Omental fat pad (tissue), 4 donors: ENCODE measurements around a stretch of chr1.

- PRO-cap = no peak
- RAMPAGE, long total RNA, 4 experiments = no peak in any of the 4 experiments
Measured at GRCh38 chr1:206508396-206509086, 1.2 kb downstream of the RASSF5 start.

- PRO-cap = no peak
- RAMPAGE, long total RNA, 4 experiments = no peak in any of the 4 experiments
Measured at GRCh38 chr1:206560075-206560417, 52.2 kb downstream of the EIF2D start.

- PRO-cap = no peak
- RAMPAGE, long total RNA, 4 experiments = no peak in any of the 4 experiments
Measured at GRCh38 chr1:206574997-206575924, 37.0 kb downstream of the EIF2D start.

DNA sequence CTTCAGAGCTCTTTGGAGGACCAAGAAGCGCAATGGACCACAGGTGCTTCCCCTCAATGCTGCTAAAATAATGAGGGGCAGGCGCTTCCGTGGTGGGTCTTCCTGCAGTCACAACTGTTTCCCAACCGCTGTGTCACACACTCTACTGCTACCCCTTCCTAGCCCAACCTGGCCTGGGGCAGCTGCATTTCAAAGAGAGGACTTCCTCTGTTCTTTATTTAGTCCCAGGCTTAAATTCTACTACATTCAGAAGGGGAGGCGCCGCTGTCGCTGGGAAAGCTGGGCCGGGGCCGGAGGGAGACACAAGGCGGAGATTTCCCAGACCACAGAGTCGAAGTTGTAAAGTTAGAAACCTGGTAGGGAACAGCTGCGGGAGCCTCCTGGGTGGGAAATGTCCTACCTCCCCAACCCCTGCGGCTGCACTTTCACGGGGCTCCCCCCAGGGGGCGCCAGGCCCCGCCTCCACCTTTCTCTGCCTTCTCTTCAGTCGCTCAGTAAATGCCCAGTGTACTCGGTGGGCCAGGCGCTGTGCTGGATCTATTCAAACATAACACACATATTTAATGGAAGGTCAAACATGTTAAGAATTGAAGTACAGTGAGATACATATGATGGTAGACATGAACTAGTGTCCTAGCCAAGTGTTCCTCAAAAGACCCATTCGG lies 23.0 kb downstream of the DYRK3 start:
- PRO-cap = no peak
- RAMPAGE, long total RNA, 4 experiments = no peak in any of the 4 experiments

GRCh38 chr1:206687236-206687470 lies 2.4 kb downstream of the MAPKAPK2 start:
- PRO-cap = no peak
- RAMPAGE, long total RNA, 4 experiments = no peak in any of the 4 experiments

GRCh38 chr1:206691490-206692209 lies 6.9 kb downstream of the MAPKAPK2 start:
- PRO-cap = no peak
- RAMPAGE, long total RNA, 4 experiments = no peak in any of the 4 experiments

GRCh38 chr1:206722875-206723369 lies 38.2 kb downstream of the MAPKAPK2 start:
- PRO-cap = no peak
- RAMPAGE, long total RNA, 4 experiments = no peak in any of the 4 experiments

DNA sequence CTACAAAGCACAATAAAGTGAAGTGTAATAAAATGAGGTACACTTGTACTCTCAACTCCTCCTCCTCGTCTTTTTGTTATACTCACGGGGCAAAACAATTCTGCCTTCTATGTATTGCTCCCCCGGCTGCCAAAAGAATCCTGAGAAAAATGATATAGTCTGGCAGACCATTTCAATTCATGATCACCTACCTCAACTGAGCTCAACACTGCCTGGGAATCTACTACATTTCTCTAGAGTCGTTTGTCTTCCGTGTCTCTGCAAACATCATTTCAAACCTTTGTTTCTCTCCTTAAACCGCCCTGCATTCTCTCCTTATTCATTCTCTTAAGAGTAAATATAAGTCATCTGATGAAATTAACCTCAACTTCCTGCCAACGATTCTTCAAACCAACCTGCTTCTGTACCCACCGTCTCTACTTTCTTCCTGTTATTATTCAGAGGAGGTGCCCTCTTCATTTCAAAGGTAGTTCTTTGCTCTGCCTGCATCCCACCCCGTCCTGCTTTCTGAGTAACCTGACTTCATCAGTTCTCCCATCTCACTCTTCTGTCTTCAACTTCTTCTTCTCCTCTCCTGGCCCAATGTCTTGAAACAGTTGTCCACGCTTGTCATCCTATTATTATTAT lies 12.8 kb upstream of the IL19 start:
- PRO-cap = no peak
- RAMPAGE, long total RNA, 4 experiments = no peak in any of the 4 experiments

DNA sequence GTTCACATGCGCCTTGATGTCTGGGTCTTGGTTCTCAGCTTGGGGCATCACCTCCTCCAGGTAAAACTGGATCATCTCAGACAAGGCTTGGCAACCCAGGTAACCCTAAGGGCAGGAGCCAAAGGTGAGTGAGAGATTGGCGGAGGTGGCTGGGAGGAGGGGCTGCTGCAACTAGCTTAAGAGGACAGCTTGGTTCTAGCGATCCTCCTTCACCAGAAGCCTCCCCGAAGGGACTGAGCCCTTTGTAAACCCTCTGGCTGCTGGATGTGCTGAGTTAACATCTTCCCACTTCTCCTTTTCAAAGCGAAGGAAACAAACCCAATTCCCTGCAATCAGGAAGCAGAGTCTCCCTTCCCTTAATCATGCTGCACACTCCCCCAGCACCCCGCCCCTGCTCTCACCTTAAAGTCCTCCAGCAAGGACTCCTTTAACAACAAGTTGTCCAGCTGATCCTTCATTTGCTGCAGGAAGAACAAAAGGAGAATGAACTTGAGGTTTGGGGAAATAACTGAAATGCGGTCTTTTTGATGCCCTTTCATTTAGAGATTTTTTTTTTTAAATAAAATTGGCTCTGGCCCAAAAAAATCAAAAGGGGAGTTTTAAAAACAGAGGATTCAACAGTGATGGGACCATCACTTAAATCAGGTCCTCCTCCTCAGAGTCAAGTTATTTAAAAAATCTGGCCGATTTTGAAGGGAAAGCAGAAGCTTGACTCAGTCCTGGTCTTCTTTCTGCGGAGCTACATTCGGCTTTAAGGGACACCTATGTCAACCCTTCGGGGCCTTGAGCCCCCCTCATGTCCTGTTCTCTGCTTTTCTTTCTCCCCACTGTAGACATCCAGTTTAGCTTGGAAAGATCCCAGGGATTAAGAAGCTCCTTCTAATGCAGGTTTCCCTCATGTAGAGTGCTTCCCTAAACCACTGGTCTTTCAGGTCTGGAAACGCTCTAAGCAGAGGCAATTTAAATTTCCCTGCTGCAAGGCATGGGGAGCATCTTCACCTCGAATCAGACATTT lies 689 bp downstream of the IL19 start:
- PRO-cap = no peak
- RAMPAGE, long total RNA, 4 experiments = start-site peak on the minus strand in 1 of 4 experiments, centred at position 202 of the sequence, 65 reads per replicate

- PRO-cap = no peak
- RAMPAGE, long total RNA, 4 experiments = no peak in any of the 4 experiments
Measured at GRCh38 chr1:206784331-206785152, 12.2 kb upstream of the IL10 start.

- PRO-cap = no peak
- RAMPAGE, long total RNA, 4 experiments = no peak in any of the 4 experiments
Measured at GRCh38 chr1:206890479-206891129, 6.6 kb upstream of the IL24 start.

GRCh38 chr1:206992707-206993265 lies 22.5 kb upstream of the FCAMR start:
- PRO-cap = no peak
- RAMPAGE, long total RNA, 4 experiments = no peak in any of the 4 experiments

DNA sequence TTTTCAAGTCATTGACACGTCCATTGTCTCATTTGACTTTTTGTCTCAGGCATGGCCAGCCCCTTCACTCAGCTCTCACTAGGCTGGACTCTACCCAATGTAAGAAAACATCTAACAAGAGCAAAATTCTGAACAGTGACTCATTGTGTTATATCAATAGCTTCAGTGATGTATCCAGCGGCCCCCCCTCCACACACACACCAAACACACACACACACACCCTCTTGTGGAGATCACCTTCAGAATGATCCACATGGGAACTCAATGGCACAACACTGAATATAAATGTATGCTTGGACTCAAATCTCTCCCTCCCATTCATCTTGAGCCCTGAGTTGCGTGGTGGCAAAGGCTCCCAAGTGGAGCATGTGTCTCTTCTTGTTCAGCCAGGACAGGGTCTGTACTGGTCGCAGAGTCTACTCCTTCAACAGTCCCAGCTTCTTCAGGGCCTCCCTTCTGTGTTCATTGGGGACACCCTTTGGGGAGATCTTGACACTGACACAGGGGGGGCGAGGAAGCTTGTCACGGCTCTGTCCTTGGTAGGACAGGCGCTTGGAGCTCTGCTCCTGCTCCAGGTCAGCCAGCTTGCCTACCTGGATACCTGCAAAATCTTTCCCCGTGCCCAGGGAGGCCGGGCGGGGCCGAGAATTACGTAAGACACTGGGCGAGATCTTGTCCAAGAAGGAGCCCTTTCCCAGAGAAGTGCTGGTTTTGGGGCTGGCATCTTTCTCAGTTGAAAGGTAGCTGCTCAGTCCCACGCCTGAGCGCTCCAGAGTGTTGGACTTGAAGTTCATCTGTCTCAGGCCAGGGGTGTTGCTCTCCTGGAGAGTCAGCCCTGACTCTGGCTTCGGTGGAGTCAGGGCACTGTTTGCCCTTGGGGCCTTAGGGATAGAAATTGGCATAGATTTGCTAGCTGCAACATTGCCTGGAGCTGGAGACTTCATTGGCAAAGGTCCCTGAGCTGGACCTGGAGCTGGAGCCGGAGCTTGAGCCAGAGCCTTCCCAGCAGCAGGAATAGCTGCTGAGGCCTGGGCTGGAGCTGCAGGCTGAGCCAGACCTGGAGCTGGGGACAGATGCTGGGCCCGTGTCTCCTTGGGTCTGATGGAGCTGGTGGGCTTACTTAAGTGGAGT lies 10.6 kb downstream of the C1orf116 start:
- PRO-cap = no peak
- RAMPAGE, long total RNA, 4 experiments = no peak in any of the 4 experiments

GRCh38 chr1:207030874-207031490 lies 1.6 kb downstream of the C1orf116 start:
- PRO-cap = no peak
- RAMPAGE, long total RNA, 4 experiments = no peak in any of the 4 experiments

DNA sequence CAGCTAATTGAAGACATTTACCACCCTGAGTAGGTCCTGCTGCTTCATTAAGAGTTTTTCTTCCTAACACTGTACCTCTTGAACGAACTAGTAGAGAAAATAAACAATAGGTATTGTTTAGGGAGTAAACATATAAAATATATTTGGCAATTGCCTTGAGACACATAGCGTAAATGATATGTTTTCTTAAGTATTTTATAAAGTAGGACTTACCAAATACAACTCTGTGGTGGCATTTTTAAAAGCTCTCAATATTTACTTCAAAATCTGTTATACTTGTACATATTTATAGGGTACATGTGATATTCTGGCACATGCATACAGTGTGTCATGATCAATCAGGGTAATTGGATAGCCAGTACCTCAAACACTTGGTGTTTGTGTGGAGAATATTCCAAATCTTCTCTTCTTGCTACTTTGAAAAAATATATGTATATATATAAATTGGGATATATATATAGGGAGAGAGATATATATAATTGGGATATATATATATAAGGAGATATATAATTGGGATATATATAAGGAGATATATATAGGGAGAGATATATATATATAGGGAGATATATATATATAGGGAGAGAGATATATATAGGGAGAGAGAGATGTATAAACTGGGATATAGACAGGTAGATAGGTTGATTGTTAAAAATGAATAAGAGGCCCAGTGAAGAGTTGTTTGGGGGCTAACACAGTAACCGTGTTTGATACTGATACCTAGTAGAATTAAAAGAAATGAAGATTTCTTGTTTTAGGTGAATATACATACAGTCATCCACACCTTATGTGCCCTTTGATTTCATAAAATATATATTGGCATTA lies 1.4 kb downstream of the CD55 start:
- PRO-cap = no peak
- RAMPAGE, long total RNA, 4 experiments = no peak in any of the 4 experiments

DNA sequence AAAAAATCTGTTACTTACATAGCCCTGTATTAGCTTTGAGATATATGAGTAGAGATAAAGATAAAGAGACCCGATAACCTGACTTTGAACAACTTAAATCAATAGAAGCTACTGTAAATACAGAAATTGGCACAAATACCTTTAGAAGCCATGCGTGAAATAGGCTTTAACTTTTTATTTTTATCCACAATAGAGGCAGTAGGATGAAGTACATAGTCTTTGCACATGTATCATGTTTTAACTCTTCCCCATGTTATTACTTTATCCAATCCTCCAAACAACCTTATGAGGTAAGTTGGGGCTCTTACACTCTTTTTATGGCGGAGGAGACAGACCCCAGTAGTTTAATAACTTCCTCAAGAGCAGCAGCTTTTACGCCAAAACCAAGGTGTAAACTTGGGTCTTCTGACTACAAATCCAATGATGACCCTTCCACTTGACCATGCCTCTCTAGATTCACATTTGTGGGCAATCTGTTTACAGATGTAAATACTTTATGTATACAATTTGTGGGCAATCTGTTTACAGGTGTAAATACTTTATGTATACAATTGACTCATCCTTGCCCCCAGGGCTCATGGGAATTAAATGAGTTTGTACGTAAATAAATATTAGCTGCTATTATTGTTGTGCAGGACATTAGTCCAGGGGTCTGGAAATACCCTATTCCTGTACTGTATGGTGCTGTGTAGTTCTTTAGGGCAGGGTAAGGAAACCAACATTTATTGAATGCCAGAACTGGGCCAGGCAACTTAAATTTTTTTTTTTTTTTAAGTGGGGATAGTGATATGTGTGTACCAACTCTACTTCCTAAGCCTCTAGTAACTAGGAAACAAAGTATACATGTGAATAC lies 2.3 kb downstream of the CD55 start:
- PRO-cap = no peak
- RAMPAGE, long total RNA, 4 experiments = no peak in any of the 4 experiments

- PRO-cap = no peak
- RAMPAGE, long total RNA, 4 experiments = start-site peak on the plus strand in 1 of 4 experiments, at chr1:207325630-207325698 at its widest, 118 reads per replicate
Measured at GRCh38 chr1:207325486-207325805, 4.0 kb downstream of the CD55 start.

- PRO-cap = no peak
- RAMPAGE, long total RNA, 4 experiments = no peak in any of the 4 experiments
Measured at GRCh38 chr1:207334235-207334864, 12.9 kb downstream of the CD55 start.

GRCh38 chr1:207519593-207520192 lies 23.7 kb downstream of the CR1 start:
- PRO-cap = no peak
- RAMPAGE, long total RNA, 4 experiments = no peak in any of the 4 experiments

DNA sequence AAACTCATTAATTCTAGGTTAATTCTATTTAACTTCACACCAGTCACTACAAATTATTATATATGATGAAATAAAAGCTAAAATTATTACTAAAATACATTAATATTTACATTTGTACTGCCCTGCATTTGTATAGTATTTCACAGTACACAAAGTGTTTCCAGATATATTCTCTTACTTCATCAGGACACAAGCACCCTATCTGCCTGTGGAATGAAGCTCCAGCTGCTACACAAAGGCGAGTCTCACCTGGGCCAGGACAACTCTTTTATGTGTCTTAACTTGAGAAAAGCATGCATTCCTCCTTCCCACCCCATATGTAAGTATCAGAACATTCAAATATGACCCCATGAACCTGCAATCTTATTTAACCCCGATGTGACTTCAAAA lies 50.9 kb downstream of the CD46 start:
- PRO-cap = no peak
- RAMPAGE, long total RNA, 4 experiments = no peak in any of the 4 experiments